Peripheral blood mononuclear cell (primary cell): ENCODE results near the genes TMEM151B, SPATS1 and ENPP5.

DNA sequence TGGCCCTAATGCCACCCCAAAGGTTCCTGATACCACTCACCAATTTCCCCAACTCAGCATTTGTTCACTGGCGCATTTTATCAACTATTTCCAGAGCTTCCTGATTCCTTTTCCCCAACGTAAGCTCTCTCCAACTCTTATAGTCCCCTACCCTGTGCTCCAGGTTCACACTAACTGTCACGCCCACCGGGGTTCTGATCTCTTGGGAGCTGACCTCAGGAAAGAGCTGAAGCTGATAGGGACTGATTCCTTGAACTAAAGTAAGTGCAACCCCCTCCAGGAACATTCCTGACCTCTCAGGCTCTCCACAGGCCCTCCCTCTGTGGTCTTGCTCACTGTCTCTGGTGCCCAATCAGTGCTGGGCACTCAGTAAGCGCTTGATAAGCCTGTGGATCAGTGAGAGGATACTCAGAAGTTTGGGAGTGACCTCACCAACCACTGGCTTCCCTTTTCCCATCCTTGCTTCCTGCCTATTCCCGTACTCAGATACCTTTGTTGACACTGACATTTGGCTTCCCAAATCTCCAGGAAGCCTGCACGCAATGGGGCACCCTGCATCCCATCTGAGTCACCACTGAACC lies 73.2 kb downstream of the MRPL14 start:
- PRO-cap, 8 experiments = no peak in any of the 8 experiments

- PRO-cap, 8 experiments = no peak in any of the 8 experiments
Observed at GRCh38 chr6:44086972-44087474, 40.2 kb downstream of the MRPL14 start.

- PRO-cap, 8 experiments = no peak in any of the 8 experiments
Observed at GRCh38 chr6:44119535-44120138, 7.6 kb downstream of the MRPL14 start.

GRCh38 chr6:44130096-44130449 lies 2.7 kb downstream of the TMEM63B start:
- PRO-cap, 8 experiments = no peak in any of the 8 experiments

DNA sequence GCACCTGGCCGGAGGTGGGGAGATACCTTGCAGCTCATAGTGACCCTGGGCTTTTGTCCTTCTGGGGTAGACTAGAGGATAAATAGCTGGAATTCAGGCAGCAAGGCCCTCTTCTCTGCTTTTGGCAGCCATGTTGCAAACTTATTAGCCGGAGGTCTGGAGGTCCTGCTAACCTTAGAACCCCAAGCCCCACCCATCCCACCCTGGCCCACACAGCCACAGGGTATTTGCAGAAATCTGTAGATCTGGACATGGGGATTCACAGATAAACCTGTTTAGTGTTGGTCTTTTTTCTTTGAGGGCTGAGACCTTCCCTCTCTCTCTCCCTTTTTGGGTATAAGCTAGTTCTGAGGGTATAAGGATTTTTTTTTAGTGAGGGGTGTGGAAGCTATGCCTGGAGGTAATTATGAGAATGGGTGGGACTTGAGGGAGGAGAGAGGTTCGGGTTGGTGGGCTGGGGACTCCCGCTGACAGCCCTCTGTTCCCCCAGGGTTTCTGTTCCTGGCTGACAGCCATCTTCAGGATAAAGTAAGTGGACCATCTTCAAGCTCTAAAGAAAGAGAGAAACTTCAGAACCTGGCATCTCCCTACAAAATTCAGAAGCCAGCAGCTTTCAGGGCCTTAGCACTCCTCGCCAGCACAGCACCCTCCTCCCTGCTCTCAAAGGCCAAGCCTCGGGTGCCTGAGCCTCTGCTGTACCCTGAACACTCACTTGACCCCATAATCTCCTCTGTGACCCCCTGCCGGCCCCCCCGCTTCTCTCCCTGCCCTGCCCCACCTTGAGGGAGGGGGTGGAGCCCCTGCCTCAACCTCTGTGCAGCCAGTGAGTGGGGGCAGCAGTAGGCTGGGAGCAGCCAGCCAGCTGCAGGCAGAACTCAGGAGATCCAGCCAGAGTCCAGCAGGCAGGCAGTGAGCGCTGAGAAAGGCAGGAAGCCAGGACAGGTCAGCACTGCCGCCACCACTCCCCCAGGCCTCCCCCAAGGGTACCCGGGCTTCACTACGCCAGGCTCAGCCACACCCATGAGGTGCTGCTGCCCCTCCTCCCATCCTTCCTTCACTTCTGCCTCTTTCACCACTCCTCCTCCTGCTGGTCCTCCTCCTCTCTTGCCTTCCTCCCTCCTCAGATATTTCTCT lies 11.0 kb downstream of the TMEM63B start:
- PRO-cap, 8 experiments = no peak in any of the 8 experiments

- PRO-cap, 8 experiments = no peak in any of the 8 experiments
Observed at GRCh38 chr6:44176761-44176970, 18.0 kb downstream of the CAPN11 start.

- PRO-cap, 8 experiments = peak in 4 of 8 experiments; most common plus-strand start chr6:44250390 (in 2)
Observed at GRCh38 chr6:44249928-44251023, 3.4 kb downstream of the HSP90AB1 start.

- PRO-cap, 8 experiments = peak in 1 of 8 experiments; most common minus-strand start chr6:44261554 (in 1)
Observed at GRCh38 chr6:44261460-44261888, 3.9 kb downstream of the NFKBIE start.

GRCh38 chr6:44269823-44270907 lies at the start of gene TMEM151B:
Gene TMEM151B (plus strand): TSS chr6:44270450.
- PRO-cap, 8 experiments = no peak in any of the 8 experiments

DNA sequence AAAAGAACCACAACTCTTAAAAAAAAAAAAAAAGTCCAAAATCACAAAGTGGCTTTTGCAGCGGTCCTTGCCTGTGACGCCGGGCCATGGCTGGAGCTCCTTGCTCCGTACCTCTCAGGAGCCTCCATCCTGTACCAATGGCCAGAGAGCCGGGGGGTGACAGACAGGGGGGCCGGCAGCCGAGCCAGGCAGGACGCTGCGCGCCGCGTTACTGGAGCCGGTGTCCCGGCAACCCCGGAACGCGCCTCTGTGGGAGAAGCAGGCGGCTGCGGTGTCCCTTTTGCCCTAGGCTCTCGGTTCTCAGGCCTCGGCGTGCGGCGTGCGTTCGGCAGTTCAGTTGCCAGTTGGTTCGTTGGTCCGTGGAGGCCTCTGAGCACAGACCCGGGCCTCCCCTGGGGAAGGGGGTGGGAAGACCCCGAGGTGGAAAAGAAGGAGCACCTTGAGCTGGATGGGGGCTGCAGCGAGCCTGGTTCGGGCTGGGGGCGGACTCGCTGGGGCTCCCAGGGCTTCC lies at the start of gene SPATS1:
SPATS1 (plus strand) TSS at position 237 of the 511 bp plus-strand sequence.
- PRO-cap, 8 experiments = no peak in any of the 8 experiments

DNA sequence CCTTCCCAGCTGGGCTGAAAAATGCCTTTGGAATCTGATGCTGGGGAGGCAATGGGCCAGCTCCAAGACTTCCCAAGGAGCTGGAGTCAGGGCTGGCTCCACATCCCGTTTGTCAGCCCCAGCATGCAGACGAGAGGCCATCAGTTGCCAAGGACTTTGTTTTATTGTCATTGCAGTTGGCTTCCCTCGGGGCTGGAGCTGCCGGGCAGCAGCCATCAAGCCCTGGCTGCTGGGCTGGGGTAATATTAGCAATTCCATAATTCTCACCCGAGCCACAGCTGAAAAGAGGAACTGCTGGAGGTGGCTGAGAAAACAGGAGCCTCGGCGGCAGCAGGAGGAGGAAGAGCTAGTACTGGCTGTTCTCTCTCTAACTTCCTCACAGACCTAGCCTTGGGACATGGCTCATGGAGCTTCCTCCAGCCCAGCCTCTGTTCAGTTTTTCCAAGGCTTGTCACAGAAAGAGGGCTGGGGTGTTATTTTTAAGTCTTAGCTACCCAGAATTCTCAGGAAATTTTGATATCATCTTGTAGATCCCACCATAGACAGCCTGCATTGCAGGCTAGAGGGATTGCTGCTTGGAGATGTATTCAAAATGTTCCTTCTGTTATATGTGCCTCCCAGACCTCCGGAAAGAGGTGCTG lies 182.6 kb downstream of the CDC5L start:
- PRO-cap, 8 experiments = no peak in any of the 8 experiments

DNA sequence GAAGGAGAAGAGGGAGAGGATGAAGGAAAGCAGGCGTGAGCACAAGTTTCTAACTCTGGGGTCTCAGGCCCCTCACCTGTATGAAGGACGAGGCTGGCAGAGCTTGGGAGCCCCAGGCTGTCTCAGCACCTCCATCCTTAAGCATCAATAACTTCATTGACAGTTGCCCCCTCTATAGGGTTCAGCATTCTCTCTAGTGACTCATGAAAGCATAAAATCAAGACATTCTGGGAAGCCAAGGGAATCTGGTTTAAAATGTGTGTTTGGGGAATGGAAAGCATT lies 279.6 kb downstream of the CDC5L start:
- PRO-cap, 8 experiments = no peak in any of the 8 experiments

- PRO-cap, 8 experiments = no peak in any of the 8 experiments
Observed at GRCh38 chr6:45436704-45437199, 59.0 kb upstream of the SUPT3H start.

DNA sequence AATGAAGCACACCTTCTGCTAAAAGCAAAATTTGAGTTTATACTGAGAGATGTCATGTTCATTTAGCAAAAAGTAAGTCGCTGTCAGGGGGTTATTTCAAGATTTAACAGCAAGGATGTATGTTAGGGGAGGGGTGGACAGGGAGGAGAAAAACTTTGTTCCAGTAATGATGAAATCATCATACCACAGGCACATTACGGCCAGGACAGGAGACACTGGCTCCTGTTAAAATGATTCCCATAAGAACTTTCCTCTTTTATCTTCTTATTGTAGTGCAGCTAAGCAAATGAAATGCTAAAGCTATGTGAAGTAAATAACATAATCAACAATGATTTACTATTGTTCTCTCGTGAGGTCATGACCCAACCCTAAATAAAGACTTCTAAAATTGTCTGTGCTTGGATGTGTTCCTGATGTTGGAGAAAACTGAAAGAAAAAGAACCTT lies 59.5 kb upstream of the SUPT3H start:
- PRO-cap, 8 experiments = no peak in any of the 8 experiments

GRCh38 chr6:45658777-45659475 lies 281.2 kb upstream of the SUPT3H start:
- PRO-cap, 8 experiments = no peak in any of the 8 experiments

GRCh38 chr6:45951527-45952539 lies 63.8 kb downstream of the CLIC5 start:
- PRO-cap, 8 experiments = no peak in any of the 8 experiments

DNA sequence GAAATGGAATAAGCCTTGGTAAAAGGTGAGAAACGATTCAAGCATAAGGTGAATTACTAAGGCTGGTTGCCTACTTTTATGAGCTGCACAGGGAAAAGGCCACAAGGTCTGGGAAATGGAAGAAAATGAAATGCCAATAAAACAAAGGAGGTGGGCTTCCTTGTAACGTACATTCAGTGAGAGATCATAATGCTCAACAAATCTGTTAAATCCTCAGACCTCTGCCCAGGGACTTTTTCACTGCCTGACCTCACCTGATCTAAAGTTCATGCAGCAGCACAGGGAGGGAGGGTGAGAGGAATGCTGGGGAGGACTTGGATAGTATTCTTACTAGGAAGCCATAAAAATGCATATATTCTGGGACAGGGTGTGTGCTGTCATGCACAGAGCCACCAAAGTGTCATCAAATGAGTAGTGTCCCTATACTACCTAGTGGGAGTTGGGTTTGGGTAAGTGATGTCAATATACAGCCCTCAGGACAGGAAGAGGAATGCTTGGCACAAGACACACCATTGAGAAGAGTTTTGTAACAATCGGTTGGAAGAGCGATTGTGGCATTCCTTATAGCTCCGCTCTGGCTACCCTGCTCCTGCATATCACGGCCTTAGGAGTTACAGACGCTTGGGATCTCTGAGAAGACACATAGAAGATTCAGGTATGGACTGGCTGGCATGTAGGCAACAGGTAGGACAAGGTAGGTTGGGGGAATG lies 32.6 kb downstream of the CLIC5 start:
- PRO-cap, 8 experiments = no peak in any of the 8 experiments

- PRO-cap, 8 experiments = peak in 2 of 8 experiments; most common plus-strand start chr6:46011631 (in 1); most common minus-strand start chr6:46011640 (in 2)
Observed at GRCh38 chr6:46010853-46011742, 4.6 kb downstream of the CLIC5 start.

GRCh38 chr6:46129275-46129694 lies 504 bp upstream of the ENPP4 start:
- PRO-cap, 8 experiments = peak in 1 of 8 experiments; most common plus-strand start chr6:46129440 (in 1)

- PRO-cap, 8 experiments = peak in 7 of 8 experiments; most common minus-strand start chr6:46171000 (in 5)
Observed at GRCh38 chr6:46170335-46171343, at the start of gene ENPP5. Gene ENPP5 (minus strand): TSS chr6:46170980.